Helper T cell (primary cell): ENCODE measurements around a stretch of chr16.

DNA sequence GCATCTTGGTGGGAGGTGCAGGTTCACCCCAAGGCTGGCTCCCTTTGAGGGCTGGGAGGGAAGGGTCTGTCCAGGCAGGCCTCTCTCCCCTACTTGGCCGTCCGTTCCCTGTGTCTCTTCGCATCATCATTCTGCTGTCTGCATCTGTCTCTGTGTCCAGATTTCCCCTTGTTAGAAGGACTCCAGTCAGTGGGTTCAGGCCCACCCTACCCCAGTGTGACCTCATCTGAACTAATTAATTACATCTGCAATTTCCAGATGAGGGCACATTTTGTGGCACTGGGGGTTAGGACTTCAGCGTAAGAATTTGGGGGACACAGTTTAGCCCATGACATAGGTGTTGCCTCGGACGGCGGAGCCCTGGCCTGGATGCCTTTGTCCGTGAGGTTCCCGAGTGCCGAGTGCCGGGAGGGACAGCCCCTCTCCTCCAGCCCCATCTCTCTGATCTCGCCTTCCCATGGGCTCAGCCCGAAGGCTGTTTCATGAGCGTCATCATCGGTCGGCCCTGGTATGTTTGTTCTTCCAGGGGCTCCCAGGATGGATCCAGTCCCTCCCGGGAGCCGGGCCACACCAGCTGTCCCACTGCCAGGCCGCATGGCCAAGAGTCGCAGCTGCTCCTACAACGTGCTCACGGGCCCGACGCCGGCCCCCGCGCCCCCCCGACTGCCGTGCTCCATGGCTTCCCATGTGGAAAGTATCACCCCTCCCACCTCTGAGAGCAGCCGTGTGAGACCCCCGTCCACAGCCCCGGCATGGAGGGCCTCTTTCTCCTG lies 26.9 kb upstream of the GSE1 start:
- PRO-cap, 2 experiments: no peak in any of the 2 experiments

GRCh38 chr16:85586761-85587440 lies 26.2 kb upstream of the GSE1 start:
- PRO-cap, 2 experiments: no peak in any of the 2 experiments

- PRO-cap, 2 experiments: no peak in any of the 2 experiments
Observed at GRCh38 chr16:85610934-85611305, 2.2 kb upstream of the GSE1 start.

DNA sequence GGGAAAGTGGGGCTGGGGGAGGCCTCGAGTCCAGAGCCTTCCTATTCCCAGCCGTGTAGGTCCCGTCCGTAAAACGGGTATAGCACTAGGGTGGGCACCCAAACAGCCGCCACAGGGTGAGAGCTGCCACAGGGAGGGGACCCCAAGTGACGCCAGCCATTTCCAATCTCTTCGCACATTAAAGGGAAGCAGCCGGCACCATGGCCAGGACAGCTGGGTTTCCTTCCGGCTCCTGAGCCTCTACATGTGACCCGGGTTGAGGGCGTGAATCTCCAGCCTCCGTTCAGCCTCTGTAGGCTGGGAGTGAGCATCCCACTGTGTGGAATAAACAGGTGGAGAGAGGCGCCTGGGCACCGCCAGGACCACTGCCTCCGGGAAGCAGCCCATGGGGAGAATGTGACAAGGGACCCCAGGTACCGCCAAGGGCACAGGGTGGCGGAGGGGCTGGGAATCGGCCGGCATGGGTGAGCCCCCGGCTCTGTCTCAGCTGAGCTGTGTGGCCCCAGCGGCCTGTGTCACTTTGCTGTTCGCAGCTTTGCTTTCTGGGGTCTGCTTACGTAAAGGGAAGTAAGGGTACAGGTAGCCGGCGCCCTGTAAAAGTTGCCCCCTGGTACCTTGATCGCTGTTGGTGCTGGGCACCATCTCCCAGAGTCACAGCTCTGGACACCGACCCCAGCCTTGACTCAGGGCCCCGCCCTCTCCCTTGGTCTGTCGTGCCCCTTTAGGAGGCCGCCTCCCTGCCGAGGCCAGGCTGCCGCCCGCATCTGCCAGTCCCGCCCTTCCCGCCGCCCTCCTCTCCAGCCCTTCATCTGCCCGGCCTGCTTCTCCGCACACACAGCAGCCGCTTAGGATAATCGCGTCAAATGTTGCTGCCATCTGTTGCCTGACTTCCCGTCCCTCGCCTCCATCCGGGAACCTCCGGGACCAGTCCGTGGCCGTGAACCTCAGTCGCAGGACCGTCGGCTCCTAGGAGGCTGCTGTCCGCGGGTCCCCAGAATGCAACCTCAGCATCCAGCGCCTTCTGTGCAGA lies 11.6 kb downstream of the GSE1 start:
- PRO-cap, 2 experiments: no peak in any of the 2 experiments

- PRO-cap, 2 experiments: no peak in any of the 2 experiments
Observed at GRCh38 chr16:85657033-85657694, 31.6 kb downstream of the GINS2 start.

DNA sequence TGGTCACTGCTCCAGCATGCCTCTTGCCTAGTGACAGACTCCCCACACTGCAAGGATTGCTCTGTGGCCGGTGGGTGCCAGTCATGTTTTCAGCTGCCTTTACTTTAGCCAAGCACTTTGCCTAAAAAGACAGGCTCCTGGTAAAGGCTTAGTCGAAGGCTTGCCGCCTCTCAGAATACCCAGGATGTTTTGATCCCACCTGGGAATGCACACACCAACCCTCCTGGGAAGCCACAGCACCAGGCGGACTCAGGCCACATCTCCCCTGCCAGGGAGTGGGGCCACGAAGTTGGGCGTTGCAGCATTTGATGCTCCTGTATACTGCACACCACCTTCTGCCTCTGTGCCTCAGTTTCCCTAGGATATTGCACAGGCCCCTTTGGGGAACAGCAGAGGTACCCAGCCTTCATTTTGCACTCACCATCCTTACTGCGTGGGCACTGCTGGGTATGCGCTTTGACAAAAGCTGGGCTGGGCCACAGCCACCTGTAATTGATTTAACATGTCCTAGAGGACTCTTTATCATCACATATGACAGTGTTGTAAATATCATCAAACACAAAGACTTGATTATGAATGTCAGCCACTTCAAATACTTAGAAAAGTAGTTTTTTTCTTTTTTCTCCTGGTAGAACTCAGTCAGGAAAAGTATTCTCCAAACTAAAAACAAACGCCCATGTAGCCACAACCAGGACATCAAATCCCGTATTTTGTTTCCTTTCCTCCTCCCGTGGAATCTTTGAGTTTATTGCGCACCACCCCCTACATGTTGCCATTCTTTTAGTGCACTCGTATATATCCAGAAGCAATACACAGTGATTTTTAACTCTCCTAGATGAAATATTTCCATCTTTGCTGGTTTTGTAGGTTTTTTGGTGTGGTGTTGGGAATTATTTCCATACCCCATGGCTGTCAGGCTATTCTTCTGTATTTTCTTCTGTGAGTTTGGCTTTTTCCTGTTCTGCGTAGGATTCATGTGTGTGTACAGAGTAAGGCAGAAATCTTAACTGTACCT lies 19.7 kb downstream of the GINS2 start:
- PRO-cap, 2 experiments: no peak in any of the 2 experiments

DNA sequence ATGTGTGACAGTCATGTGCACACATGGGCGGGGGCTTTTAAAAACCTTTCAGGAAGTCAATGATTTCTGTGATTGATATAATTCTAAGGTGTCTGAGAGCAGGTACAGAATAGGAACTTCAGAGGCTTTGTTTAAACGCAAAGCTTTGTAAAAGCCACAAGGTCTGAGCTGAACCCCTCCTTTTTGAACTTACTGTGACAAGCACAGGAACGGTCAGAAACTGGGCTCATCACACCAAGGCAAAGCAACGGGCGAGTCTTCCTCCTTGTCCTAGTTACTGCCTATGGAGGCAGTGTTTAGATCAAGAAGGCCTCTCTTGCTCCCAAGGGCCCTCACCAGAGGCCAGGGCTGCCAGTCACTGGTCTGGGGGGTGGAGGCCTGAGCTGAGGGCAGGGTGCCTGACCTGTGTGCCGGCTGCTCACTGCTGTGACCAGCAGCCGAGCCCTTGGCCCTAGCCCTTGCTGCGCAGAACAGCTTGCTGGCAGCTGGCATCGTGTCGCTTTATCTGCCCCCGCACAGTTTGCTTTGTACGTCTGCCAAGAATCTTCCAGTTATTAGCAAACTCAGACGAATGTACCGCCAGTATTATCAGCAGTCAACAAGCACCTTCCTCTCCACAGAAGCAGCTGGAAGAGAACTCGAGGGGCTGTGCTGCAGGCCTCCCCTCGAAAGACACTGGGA lies 14.8 kb downstream of the GINS2 start:
- PRO-cap, 2 experiments: no peak in any of the 2 experiments

DNA sequence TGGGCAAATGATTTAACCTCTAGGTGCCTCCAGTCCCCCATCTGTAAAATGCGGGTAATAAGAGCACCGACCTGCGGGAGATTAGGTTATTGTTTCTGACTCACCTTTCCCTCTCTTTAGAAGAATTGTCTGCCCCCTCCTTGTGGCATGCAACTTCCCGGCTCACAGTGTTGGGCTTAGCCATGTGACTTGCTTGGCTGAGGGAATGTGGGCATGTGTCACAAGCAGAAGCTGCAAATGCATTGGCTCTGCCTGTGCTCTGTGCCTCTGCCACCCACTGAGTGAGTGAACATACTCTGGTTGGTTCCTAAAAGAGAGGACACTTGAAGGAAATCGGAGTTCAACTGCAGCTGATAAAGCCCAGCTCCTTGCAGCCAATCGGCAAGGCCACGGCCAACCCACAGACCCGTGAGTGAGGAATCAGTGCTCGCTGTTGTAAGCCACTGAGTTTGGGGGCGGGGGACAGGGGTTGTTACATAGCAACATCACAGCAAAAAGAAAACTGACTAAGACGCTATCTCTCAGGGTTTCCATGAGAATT lies 10.8 kb upstream of the GINS2 start:
- PRO-cap, 2 experiments: no peak in any of the 2 experiments

- PRO-cap, 2 experiments: no peak in any of the 2 experiments
Observed at GRCh38 chr16:85801078-85801388, 1.5 kb downstream of the COX4I1 start.

- PRO-cap, 2 experiments: no peak in any of the 2 experiments
Observed at GRCh38 chr16:85859249-85859644, 39.7 kb upstream of the IRF8 start.

GRCh38 chr16:85916229-85916946 lies 17.4 kb downstream of the IRF8 start:
- PRO-cap, 2 experiments: no peak in any of the 2 experiments

GRCh38 chr16:85939995-85940811 lies 41.2 kb downstream of the IRF8 start:
- PRO-cap, 2 experiments: no peak in any of the 2 experiments

- PRO-cap, 2 experiments: no peak in any of the 2 experiments
Observed at GRCh38 chr16:85974385-85974667, 75.4 kb downstream of the IRF8 start.

- PRO-cap, 2 experiments: no peak in any of the 2 experiments
Observed at GRCh38 chr16:85984773-85985562, 86.0 kb downstream of the IRF8 start.

GRCh38 chr16:86151224-86152179 lies 252.5 kb downstream of the IRF8 start:
- PRO-cap, 2 experiments: no peak in any of the 2 experiments

- PRO-cap, 2 experiments: no peak in any of the 2 experiments
Observed at GRCh38 chr16:86243999-86244727, 266.2 kb upstream of the FOXF1 start.

- PRO-cap, 2 experiments: no peak in any of the 2 experiments
Observed at GRCh38 chr16:86343088-86343879, 167.0 kb upstream of the FOXF1 start.

- PRO-cap, 2 experiments: no peak in any of the 2 experiments
Observed at GRCh38 chr16:86365905-86366191, 144.5 kb upstream of the FOXF1 start.

GRCh38 chr16:86389414-86389901 lies 120.9 kb upstream of the FOXF1 start:
- PRO-cap, 2 experiments: no peak in any of the 2 experiments

- PRO-cap, 2 experiments: no peak in any of the 2 experiments
Observed at GRCh38 chr16:86494782-86495434, 15.4 kb upstream of the FOXF1 start.